Neural cell (in vitro differentiated cells): ENCODE results near the genes SHFL, KRI1 and AP1M2.

GRCh38 chr19:10085901-10086532 is at the start of gene SHFL:
TSS of gene SHFL (plus strand) at chr19:10086317.
- RAMPAGE, long total RNA: no peak

DNA sequence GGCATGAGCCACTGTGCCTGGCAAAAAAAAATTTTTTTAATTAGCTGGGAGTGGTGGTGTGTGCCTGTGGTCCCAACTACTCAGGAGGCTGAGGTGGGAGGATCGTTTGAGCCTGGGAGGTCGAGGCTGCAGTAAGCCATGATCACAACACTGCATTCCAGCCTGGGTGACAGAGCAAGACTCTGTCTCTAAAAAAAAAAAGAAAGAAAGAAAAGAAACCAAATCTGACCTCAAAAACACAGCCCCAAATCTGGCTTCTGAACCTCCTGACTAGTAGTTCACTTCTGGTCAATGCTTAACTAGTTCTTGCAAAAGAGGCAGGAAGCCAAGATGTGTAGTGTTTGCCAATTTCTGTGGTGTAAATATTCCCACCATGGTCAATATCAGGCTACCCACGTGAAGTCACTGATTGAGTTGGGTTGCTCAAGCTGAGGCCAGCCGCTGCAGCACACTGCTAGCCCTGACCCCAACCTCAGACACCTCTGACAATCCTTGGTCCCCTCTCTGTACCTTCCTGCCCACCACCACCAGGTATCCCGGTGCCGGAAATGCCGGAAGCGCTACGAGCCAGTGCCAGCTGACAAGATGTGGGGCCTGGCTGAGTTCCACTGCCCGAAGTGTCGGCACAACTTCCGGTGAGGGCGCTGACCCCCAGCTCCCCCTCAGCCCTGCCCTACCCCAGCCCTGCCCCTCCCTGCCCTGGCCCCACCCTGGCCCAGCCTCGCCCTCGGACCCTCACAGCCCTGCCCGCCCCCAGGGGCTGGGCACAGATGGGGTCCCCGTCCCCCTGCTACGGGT is 4.8 kb downstream of the SHFL start:
- RAMPAGE, long total RNA: no peak

DNA sequence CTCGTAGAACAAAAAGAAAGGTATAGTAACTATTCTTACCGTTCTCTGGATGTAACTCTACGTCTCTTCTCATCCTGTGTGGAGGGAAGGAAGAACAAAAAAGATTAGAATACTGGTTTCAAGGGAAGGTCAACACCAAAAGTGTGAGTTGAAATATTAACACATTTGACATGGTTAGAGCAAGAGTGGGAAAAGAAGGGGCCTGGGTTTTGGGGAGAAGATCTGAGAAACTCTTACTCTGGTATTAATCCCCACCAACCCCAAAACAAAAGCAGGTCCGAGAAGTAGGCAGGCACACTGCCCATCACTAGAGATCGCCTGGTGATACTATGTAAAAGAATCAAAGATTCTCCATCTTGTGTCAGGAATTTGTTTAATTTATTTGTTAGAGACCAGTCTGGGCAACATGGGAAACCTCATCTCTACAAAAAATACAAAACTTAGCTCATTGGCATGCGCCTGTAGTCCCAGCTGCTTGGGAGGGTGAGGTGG is 20.9 kb downstream of the DNMT1 start:
- RAMPAGE, long total RNA: no peak

DNA sequence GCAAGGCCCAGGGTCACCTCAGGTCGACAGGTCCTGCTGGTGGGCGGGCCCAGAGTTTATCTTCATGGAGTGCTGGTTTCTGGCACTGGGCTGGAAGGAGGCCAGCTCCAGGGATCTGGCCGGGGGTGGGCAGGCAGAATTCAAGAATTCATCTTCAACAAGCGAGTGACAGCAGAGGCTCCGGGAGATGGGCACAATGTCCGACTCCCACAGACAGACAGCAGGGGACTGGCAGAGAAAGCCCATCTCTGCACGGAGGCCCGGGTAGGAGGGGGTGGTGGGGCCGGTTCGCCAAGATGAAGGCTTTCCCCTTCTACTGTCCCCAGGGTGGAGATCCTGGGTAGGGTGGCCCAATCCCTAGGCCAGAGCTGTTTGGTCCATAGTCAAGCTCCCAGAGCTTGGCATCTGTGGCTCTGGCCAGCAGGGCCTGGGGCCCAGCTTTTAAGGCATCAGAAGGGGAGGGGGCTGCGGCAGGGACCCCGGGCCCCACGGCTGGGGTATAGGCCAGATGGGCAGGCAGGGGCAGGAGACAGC is 610 bp upstream of the FDX2 start:
- RAMPAGE, long total RNA: no peak

- RAMPAGE, long total RNA: no peak
These were observed 898 bp downstream of the CDC37 start for GRCh38 chr19:10402227-10403061.

GRCh38 chr19:10405463-10405879 is 2.1 kb upstream of the CDC37 start:
- RAMPAGE, long total RNA: no peak

DNA sequence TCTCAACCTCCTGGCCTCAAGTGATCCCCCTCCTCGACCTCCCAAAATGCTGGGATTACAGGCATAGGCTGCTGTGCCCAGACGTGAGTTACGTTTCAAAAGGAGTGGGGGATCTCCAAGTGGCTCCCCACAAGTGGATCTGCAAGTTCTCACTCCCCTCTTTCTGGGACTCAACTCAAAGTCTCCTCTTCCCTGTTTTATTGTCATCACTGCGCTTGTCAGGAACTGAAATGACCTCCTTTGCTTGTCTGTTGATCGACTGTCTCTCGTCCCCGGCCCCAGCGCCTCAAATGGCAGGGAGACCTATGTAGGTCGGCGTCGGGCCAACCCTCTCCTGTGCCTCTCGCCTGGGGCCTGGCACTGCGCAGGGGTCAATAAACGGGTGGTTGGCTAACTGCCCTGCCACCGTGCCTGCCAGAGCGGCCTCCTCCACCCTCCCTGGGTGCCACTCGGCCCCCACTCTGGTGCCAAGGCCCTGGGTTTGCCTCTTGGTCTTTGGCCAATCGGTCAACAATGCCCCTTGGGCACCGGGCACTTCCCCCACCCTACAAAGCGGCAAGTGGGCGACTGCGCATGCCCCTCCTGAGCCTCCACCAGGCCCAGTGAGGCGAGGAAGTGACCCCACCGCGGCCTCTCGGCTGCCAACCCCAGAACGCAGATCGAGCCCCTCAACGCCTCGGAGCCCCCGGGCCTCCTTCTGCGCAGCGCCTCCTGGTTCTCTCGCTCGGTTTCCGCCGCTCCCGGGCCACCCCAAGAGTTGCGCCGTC is 1.2 kb downstream of the KEAP1 start:
- RAMPAGE, long total RNA: no peak

DNA sequence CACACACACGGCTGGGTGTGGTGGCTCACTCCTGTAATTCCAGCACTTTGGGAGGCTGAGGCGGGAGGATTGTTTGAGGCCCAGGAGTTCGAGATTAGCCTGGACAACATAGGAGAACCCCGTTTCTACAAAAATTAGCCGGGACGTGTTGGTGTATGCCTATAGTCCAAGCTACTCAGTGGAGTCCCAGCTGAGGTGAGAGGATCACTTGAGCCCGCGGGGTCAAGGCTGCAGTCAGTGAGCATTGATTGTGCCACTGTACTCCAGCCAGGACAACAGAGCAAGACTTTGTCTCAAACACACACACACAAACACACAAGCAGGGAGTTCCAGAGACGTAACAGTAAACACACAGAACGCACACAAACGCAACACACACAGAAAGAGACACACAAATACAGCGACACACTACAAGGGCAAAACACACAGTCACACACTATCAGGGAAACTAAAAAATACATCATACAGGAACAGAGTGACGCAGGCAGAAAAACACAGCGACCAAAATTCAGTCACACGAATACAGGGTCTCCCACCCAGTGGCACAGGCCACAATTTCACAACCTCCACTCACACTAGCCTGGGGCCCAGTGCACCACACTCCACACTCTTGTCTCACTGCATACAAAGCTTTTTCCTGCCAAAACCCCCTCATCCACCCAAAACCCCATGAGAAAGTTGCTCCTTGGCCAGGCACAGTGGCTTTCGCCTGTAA is 1.5 kb downstream of the S1PR5 start:
- RAMPAGE, long total RNA: no peak

DNA sequence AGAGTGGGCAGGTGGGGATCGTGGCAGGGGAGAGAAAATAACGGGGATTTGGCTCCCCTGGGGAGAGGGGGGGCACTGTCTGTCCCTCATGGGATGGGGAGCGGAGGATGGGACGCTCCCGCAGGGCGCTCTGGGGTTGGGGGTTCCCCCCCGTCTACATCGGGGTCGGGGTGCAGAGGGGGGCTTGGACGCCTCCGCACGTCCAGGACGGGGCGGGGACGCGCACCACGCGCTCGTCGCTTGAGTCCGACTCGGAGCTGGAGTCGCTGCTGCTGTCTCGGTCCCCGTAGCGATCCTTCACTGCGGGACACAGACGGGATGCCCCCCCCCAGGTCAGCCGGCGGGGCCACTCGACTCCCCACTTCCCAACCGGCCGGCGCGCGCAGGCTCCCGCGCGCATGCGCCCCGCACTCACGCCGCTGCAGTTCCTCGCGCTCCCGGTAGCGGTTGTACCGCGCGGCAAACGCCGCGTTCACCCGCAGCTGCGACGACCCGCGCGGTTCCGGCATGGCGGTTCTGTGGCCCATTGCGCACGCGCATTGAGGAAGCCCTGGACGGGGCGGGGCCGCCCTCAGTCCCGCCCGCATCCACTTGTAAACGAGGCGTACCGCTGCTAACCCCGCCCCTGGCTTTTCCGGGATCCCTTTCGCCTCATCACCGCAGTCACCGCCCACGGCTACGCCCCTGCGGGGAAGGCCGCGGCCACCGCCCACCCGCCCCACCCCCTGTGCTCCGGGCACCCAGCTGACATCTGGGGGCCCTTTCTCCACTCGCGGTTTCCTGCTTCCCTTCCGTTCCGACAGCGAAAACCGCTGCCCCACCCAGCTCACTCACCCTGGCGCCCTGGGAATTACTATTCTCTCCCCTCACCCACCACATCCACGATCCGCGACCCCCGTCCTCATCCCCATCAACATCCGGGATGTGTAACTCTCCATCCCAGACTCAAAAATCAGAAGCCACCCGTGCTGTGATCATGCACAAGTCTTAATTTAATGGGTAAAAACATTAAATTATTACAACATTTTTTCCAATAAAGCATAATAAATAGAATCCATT is at the start of gene KRI1:
Gene KRI1, minus strand, starts transcription at position 520 of the 1,059 bp plus-strand sequence.
- RAMPAGE, long total RNA: start-site peak on the minus strand centred at position 512 of the sequence, 17 bp wide, 103 and 40 reads in 2 replicates

DNA sequence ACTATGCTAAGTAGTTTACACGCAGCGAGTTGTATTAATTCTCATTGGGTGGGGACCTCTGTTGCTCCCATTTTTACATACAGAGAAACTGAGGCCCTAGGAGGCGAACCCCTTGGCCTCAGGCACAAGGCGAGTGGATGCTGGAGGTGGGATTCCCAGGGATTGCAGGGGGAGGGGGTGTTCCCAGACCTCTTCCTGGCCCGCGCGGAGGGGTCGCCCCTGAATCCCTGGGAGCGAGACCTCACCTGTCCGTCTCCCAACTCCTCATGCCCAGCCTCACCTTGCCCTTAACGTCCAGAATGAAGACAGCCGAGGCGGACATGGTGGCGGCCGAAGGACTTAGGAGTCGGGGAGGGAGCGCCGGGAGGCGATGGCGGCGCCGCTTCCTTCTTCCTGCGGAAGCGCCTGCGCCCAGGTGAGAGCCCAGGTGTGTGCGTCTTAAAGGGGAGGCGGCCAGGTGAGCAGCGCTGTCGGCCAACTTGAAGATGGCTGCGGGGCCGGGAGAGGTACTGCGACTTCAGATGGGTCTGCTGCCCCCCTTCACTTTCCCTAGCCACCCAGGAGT is at the start of gene AP1M2:
Gene AP1M2, minus strand, starts transcription at position 403 of the 565 bp plus-strand sequence.
- RAMPAGE, long total RNA: no peak

- RAMPAGE, long total RNA: start-site peak on the minus strand at chr19:10655764-10656085, 32 and 51 reads in 2 replicates
These were observed 1.6 kb downstream of the ILF3 start for GRCh38 chr19:10655681-10656230.

GRCh38 chr19:10701567-10702477 is 583 bp downstream of the QTRT1 start:
- RAMPAGE, long total RNA: no peak

DNA sequence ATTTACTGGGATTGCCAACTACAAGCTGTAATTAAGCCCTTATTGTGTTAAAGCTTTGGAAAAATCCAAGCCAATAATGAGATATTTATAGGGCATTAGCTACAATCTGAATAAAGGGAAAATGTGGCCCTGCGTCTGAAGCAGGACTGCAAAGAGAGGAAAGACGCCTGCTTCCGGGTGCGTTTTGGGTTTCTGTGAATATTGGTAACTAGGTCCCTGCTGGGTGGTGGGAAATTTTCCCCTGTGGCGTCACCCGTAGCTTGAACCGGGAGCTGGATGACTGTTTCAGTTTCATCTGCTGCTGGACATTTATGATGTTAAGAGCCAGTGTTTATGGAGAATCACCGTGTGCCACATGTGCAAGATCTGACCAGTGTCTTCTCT is 10.0 kb downstream of the DNM2 start:
- RAMPAGE, long total RNA: no peak

GRCh38 chr19:10745072-10745544 is 27.2 kb downstream of the DNM2 start:
- RAMPAGE, long total RNA: no peak

- RAMPAGE, long total RNA: no peak
These were observed 33.4 kb downstream of the DNM2 start for GRCh38 chr19:10750817-10752121.

- RAMPAGE, long total RNA: no peak
These were observed 35.5 kb downstream of the TMED1 start for GRCh38 chr19:10800502-10800871.

DNA sequence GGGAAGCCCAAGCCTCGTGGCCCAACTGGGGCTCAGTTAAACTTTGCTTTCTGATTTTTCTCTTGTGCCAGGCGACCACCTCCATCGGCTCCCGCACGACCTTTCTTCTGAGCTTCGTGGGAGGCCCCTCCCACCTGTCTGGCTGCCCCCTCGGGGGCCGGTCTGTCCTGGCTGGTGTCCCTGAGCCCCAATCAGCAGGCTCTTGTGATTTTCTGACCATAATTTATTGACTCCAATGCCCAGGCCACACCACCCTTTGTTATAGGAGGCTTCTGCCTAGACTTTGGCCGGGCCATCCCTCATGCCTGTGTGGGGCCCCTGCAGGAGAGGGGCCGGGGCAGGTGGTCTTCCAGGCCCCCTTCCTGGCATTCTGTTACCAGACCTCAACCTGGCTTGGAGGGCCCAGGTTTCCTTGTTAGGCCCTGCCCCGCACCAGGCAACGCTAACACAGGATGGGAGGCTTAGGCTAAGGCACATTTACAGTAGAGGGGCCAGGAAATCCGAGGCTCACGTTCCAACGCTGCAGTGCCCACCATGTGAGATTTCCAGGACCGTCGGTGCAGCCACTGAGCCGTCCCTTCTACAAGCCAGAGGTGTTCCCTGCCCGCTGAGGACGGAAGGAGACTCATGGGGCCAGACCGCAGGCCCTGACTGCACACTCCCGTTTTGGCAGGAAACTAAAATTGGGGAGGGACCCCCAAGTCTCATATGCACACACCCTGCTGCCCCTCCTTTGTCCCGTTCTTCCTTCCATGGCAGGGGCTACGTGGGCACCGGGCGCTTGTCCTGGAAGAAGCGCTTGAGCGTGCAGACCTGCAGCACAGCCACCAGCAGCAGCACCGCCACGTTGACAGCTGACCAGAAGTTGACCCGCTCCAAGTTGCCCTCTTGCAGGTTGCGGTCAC is 3.5 kb downstream of the TMED1 start:
- RAMPAGE, long total RNA: no peak

DNA sequence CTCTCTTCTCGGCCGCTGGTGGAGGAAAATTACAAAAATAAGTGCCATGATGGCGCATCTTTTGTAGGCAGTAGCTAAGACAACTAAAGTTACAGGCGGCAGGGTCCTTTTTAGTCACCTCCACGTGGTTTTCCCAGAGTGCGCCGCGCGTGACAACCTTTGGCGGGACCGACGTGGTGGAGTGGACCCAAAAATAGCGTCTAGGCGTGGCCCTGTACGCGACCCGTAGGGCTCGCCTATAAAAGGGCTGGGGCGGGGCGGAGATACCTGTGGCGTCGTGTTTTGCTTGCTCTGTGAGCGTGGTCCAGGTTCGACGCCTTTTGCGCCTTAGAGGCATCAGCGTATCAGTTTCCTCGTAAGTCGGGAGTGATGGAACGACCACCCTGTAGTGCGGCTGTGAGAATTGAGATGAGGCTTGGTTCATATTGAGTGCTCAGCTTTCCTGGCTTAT is 429 bp upstream of the TMED1 start:
- RAMPAGE, long total RNA: no peak

DNA sequence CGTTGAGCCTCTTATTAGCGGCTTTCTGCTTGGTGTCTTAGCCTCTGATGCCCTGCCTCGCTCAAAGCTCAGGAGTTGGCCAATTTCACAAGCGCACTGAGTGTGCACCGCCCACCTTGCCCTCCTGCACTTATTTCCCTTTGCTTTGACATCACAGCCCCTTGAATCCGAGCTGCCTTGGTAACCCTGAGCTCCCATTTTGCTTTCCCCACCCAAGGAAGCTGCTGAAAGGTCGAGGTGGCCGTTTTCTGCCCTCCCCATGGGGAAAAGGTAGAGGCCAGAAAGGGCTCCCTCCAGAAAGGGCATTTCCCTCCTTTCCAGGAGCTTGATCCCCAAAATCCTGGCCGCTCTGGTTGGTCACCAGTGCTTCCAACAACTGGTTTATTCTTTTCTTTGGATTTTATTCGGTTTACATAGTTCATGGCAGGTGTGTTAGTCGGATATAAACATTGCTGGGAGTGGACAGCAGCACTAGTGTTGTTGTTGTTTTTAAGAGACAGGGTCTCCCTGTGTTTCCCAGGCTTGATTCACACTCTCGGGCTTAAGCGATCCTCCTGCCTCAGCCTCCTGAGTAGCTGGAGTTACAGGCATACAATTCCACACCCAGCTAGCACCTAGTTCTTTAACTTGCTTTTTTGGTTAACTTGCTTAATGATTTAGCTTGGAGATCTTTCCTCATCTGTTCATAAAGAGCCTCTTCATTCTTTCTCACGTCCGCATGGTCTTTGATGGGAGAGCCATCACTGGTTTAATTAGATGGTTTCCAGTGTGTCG is 9.7 kb downstream of the YIPF2 start:
- RAMPAGE, long total RNA: no peak

DNA sequence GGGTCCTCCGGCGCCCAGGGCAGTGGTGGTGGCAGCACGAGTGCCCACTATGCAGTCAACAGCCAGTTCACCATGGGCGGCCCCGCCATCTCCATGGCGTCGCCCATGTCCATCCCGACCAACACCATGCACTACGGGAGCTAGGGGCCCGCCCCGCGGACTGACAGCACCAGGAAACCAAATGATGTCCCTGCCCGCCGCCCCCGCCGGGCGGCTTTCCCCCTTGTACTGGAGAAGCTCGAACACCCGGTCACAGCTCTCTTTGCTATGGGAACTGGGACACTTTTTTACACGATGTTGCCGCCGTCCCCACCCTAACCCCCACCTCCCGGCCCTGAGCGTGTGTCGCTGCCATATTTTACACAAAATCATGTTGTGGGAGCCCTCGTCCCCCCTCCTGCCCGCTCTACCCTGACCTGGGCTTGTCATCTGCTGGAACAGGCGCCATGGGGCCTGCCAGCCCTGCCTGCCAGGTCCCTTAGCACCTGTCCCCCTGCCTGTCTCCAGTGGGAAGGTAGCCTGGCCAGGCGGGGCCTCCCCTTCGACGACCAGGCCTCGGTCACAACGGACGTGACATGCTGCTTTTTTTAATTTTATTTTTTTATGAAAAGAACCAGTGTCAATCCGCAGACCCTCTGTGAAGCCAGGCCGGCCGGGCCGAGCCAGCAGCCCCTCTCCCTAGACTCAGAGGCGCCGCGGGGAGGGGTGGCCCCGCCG is 6.7 kb downstream of the YIPF2 start:
- RAMPAGE, long total RNA: no peak